Measurements from ENCODE around the genes NUP43, PCMT1 and PPP1R14C.

DNA sequence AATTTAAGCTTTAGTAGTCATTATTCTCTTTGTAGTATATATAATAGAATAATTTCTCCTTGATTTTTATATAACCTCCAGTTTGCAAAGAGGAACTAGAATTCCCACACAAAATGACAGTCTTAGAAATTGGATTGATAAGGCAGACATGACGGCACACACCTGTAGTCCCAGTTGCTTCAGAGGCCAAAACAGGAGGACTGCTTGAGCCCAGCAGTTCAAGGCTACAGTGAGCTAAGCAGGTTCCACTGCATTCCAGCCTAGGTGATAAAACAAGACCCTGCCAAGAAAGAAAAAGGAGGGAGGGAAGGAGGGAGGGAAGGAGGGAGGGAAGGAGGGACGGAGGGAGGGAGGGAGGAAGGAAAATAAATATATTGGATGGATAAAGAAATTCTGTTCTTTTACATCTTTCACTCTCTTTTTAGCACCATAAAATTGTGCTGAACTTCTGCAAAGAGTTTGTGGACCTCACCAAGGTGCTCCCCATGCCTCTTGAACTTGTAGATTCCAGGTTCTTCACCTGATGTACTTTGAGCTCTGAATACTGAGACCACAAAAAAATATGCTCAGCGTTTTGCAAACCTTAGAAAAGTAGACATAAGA lies 77.5 kb upstream of the SASH1 start:
- PRO-cap = no peak

GRCh38 chr6:148345194-148345720 lies 2.6 kb downstream of the SASH1 start:
- PRO-cap = no peak

DNA sequence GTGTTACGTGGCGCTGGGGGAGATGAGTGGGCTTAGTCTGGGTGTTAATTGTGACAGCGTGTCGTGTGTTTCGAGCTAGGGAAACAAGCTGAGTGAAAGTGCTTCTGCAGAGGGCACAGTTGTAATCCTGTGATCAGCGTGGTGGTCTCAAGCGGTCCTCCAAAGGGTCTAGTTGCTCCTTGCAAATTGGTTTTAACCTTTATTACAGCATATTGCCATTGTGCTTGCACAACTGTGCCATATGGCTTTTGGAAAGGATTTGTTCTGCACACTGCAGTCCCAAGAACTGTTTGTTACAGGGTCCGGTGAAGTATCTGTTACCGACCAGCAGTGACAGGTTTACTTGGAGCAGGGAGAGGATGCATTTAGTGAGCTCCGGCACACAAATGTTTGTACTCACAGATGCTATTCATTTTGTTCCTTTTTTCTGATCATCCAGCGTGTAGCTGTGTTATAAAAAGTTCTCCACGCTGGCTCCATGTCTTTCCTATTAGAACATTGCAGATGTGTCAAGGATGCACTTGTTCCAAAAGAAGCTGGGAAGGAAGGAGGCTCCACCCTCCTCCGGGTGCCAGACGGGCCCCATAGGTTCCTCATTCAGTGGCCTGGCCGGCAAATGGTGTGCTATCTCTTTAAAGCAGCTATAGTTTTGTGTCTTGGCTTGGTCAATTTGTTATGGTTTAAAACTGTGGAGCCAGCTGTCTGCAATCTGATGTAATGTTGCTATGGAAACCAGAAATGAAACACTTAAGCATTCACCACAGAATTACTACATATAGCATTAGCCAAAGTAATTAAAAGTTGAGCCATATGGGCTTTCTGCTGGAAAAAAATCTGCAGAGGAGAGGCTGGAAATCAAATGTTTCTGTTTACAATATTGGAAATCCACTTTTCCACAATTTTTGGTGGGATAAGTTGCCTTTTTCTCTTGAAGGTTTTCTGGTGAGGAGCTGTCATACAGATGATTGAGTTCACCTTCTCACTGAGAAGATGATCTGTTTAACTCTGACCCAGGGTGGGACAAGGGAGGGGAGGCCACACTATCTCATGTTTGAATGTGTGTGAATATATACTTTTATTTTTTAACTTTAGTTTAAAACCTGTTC lies 167.1 kb downstream of the SASH1 start:
- PRO-cap = no peak

- PRO-cap = no peak
Observed at GRCh38 chr6:148531267-148531986, 188.8 kb downstream of the SASH1 start.

GRCh38 chr6:148550895-148551957 lies 195.6 kb upstream of the UST start:
- PRO-cap = no peak

- PRO-cap = no peak
Observed at GRCh38 chr6:148784259-148784781, 37.5 kb downstream of the UST start.

GRCh38 chr6:148922964-148923345 lies 176.1 kb downstream of the UST start:
- PRO-cap = no peak

DNA sequence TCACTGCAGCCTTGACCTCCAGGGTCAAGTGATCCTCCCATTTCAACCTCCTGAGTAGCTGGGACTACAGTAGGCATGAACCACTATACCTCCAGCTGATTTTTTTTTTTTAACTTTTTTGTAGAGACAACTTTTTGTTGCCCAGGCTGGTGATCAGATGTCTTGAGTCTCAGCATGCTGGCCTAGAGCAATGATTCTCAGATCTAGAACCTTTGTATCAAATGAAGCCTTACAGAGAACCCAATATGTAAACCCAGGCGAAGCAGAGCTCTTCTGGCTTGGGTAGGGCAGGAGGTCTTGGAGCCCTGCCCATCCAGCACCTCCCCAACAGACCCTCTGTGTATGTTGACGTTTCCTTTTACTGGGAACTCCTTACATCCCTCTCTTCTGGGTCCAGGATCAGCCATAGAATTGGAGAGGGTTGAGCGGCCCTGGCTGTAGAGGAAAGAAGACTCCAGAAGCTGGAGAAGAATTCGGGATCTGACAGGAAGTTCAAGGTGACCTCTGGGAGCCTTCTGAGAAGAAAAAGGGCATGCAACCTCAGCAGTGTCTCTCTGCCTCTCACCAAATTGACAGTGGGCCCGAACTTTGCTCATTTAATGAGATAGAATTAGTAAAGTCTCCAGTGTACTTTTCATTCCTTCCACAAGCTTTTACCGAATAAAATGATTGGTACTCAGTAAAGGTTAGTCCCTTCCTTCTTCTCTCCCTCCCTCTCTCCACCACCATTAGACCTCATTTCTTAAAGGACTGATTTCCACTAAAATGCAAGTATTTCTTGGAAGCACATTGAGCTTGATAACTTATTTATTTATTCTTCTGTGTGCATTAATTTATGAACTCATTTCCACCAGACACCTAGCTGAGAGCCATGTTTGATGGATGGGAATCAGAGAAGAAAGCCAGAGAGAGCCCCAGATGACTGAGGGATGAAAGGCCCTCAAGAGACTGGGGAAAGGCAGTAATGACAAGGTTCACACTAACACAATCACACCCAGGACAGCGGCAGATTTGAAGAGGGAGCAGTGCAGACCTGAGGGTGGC lies 258.4 kb downstream of the UST start:
- PRO-cap = no peak

- PRO-cap = no peak
Observed at GRCh38 chr6:149060802-149061320, 256.7 kb upstream of the TAB2 start.

GRCh38 chr6:149378491-149379183 lies 21.4 kb upstream of the SUMO4 start:
- PRO-cap = no peak

DNA sequence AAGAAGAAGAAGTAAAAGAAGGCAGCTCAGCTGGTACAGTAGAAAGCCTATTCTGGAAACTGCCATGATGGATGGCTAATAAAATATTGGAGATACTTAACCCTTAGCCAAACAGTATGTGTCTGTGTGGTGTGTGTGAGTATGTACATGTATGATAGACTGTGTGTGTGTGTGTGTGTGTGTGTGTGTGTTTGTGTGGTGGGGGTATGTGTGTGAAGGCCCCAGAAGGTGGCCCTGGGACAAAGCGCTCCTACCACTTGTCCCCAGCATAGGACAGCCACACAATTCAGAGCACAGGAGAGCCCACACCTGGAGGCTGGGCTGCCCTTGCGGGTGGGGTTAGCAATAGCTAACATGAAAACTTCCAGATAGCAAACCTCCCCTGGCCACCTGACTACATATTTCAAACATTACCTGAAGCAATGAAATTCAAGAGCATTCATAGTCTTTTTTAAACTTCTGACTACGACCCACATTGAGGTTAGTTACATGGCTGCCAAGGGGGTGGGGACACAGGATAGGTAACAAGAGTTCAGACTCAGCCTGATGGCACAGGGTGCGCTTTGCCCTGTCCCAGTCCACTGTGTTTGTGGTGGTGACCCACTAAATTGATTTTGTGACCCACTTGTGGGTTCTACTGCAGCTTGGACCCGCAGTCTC lies 34.9 kb downstream of the ZC3H12D start:
- PRO-cap = no peak

DNA sequence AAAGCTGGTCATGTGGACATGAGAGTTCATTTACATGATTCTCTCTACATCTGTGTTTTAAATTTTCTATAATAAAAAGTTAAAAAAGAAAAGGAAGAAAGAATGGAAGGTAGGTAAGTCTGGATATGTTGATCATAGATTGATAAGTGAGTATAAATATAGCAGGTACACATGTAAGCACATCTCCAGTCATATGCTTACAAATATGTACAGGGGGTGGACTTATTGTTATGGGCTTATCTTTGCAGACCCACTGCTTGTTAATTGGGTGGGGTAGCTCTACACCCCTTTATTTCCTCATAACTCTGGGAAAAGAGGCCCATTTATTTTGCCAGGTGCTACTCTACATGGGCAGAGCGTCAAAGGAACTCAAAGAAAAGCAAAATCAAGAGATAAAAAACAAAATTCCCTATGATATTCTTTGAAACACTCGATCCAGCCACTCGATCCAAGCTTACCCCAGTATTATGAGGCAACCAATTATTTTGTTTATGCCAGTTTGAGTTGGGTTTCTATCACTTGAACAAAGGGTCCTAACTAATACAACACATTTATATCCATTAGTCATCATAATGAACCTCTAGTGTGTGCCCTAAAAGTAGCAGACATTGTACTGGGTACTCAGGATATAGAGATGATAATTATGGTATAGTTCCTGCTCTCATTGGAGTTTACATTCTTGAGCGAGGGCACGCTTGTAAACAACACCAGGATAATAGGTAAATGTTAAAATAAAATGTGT lies 1.8 kb downstream of the PPIL4 start:
- PRO-cap = no peak

GRCh38 chr6:149745696-149746902 lies at the start of gene NUP43:
Gene NUP43, minus strand, starts transcription at chr6:149746529.
- PRO-cap = unidirectional peak, plus-strand start at chr6:149746286; bidirectional peak, plus-strand start at chr6:149746617, minus-strand start at chr6:149746504

- PRO-cap = bidirectional peak, plus-strand start at chr6:149749743, minus-strand start at chr6:149749575
Observed at GRCh38 chr6:149749238-149749922, at the start of gene PCMT1. Gene PCMT1, plus strand, starts transcription at chr6:149749741.

DNA sequence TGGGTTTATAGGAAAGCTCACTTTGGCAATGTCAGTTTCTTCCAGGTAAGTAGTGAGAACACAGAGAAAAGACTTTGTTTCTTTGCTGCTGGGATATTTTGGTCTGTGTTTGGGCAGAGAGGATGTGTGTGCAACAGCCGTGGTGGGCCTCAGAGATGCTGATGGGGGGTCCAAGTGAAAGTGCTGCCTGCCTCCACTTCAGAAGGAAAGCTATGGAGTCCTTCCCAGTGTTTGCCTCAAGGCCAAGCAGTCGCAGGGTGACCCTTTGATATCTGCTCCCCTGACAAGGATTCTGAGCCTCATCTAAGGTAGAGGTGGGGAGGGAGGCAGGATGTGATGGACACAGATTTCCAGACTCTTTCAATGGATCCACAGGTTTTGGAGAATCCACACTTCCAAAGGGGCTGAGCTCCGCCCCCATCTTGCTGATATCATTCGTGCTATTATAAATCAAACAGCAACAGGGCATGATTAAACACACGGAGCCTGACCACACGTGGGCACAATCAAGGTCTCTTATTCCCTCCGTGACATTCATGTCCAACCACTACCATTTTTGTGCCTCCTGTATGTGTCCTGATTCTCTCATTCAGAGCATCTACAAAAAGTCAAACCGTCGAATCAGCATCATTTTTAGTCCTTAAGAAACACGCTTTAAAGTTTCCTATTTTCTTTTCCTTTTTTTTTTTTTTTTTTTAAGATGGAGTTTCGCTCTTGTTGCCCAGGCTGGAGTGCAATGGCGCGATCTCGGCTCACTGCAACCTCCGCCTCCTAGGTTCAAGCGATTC lies 2.1 kb downstream of the LRP11 start:
- PRO-cap = no peak

DNA sequence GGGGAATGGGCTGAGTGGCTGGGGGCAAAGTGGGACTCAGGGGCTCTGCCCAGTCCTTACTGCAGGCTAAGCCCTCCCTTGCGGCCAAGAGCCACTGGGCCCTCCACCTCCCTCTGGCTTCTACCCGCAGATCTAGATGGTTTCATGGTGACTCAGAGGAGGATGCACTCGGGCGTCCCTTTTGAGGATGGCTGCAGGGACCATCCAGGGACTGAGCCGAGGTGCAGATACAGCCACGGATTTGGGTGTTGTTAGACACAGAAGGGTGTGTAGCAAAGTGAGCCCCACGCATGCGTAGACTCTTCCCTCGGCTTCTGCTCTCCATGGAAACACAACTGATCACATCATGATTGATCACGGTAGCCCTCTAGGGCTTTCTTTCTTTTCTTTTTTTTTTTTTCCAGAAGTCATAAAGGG lies 661 bp upstream of the ULBP1 start:
- PRO-cap = no peak

- PRO-cap = no peak
Observed at GRCh38 chr6:149964837-149965709, 1.3 kb downstream of the ULBP1 start.

DNA sequence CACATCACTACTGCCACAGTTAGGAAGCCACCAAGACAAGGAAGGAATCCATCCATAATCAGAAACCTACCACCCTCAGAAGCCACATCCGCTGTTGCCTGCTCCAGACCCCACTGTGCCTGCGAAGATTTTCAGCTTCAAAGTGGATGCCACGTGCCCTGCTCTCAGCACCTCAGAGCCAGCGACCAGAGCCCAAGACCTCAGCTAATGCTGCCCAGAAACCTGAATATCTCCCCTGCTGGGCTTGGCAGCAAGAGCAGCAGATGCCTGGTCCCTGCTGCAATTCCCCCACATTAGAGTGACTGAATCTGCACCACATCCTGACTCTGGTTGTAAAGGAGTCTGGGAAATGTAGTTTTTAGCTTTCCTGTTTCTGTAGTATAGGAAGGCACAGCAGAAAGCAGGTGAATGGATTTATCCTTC lies 10.7 kb upstream of the ULBP3 start:
- PRO-cap = no peak

DNA sequence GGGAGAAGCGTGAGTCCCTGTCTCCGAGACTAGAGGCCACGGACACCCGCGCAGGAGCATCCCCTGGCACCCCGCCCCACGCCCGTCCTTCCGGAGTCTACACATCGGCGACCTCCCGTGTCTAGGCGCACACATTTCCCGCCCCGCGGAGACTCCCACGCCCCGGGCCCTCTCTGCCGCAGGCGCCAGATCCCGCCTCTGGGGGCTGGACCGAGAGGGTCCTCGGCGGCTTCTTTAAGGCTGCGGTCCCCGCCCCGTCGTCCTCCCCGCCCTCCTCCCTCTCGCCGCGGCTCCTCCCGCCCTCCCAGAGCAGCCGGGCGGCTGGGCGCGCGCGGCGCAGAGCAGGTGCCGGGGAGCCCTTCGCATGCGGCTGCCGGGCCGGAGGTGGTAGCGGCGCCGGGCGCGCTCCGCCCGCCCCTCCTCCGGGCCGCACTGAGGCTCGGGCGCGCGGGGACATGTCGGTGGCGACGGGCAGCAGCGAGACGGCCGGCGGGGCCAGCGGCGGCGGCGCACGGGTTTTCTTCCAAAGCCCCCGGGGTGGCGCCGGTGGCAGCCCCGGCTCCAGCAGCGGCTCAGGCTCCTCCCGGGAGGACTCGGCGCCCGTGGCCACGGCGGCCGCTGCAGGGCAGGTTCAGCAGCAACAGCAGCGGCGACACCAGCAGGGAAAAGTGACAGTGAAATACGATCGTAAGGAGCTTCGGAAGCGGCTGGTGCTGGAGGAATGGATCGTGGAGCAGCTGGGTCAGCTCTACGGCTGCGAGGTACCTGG lies at the start of gene PPP1R14C:
Gene PPP1R14C, plus strand, starts transcription at position 307 of the 769 bp plus-strand sequence.
- PRO-cap = no peak

GRCh38 chr6:150201545-150202233 lies 58.8 kb downstream of the PPP1R14C start:
- PRO-cap = no peak

Data from natural killer cell (primary cell).